Osteocyte (in vitro differentiated cells): ENCODE data around the genes LSM12, G6PC3 and TMUB2.

GRCh38 chr17:43574249-43574616 lies 28.1 kb upstream of the ETV4 start:
- PRO-cap = no peak

- PRO-cap = no peak
Measured at GRCh38 chr17:43640233-43640778, 21.4 kb downstream of the MEOX1 start.

GRCh38 chr17:43669931-43670693 lies 8.4 kb upstream of the MEOX1 start:
- PRO-cap = no peak

DNA sequence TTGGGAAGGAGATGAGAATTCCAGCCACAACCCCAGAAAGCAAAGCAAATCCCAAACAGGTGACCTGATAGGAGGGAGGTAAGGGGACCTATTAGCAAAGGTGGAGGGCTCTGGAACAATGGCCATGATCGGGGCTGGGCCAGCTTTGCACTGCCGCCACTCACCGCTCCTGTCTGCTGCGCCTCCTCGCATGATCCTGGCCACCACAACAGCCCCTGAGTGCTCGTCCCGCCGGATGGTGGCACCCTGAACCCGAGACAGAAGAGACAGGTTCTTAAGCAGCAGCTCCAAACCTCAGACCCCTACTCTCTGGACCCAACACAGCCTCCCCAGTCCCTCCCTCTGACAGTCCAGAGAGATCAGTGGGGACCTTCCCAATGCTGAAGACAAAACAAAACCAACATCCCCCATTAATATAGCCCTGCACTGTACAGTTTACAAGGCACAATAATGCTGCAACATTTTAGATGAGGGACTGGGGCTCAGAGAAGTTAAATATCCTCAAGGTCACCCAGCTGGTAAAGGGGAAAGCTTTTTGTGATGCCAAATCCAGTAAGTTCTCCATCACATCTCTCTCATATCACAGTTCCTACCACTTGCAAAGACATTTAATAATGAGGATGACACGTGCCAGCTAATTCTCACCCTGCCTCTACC lies 5.2 kb downstream of the MPP3 start:
- PRO-cap = no peak

DNA sequence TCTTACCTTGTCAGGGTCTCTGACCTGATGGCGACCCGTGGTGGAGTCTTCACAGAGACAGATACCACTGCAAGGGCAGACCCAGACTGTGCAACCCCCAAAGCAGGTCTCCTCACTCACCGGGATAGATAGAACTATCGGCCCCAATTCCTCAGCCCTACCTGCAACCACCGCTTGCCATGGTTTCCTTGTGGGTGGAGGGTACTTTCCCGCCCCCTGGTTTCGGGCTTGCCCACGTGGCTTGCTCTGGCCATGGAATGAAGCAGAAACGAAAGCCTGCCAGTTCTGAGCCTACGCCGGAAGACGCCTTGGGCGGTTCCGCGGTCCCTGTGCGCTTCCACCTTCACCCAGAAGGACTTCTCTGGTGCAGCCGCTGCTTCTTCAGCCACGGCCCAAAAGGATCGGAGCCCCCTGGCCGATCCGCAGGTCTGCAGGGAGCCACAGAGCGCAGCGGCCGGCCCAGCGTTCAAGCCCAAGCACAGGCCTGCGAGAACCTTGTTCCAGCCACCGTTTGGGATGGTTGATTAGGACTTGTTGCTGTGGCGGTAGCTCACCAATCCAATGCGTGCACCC lies 9.9 kb upstream of the MPP2 start:
- PRO-cap = no peak

GRCh38 chr17:44008355-44008897 lies 4.0 kb downstream of the NAGS start:
- PRO-cap = no peak

GRCh38 chr17:44034265-44034518 lies 19.4 kb upstream of the TMEM101 start:
- PRO-cap = no peak

DNA sequence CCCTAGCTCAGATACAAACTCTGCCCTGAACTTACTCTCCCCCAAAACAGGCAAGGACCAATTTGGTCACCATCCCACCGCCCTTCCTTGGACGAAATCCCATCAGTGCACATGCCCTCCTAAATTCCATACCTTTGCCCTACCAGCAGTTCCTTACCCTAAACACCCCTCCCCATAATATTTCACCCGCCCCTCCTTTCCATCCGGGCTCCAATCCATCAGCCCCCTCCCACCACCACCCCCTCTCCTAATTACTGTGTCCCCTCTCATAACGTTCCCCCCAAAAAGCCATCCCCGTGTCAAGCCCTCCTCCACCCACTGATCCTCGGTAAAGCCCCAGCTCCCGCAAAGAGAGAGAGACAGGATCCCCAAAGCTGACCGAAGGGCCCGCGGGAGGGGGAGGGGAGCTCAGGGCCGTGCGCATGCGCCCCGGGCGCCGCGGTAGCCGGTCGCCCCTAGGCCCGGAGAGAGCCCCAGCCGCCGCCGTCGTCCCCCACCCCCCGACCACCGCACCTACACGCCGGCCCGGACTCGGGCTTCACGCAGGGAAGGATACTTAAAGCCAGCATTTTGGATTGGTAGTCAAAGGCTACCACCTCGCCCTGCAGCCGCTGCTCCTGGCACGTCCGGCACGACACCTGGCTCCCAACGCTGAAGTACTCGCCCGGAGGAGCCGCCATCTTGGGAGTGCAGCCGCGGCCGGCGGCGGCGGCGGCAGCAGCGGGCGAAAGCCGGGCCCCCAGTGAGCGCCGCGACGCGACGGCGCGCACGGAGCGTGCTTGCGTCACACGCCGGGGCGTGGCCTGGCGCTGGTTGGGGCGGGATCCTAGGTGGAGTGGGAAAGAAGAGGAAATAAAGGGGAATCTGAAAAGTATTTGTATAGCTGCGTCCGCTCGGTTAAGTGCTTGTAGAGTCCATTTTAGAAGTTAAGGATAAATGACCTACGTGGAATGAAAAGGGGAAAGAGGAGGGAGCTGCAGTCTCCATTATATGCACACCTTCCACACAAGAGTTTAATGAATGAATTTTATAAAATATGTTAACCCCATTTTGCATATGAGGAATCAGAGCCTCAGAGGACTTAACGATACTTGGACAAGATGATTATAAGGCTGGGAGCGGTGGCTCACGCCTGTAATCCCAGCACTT lies at the start of gene LSM12:
TSS of gene LSM12 (minus strand) at position 764 of the 1,149 bp plus-strand sequence.
- PRO-cap = bidirectional peak, plus-strand start at position 874 of the sequence, minus-strand start at position 732 of the sequence

GRCh38 chr17:44070455-44071568 lies at the start of gene G6PC3:
G6PC3 (plus strand) TSS chr17:44070735.
- PRO-cap = bidirectional peak, plus-strand start at chr17:44070735, minus-strand start at chr17:44070638; unidirectional peak, minus-strand start at chr17:44071182

DNA sequence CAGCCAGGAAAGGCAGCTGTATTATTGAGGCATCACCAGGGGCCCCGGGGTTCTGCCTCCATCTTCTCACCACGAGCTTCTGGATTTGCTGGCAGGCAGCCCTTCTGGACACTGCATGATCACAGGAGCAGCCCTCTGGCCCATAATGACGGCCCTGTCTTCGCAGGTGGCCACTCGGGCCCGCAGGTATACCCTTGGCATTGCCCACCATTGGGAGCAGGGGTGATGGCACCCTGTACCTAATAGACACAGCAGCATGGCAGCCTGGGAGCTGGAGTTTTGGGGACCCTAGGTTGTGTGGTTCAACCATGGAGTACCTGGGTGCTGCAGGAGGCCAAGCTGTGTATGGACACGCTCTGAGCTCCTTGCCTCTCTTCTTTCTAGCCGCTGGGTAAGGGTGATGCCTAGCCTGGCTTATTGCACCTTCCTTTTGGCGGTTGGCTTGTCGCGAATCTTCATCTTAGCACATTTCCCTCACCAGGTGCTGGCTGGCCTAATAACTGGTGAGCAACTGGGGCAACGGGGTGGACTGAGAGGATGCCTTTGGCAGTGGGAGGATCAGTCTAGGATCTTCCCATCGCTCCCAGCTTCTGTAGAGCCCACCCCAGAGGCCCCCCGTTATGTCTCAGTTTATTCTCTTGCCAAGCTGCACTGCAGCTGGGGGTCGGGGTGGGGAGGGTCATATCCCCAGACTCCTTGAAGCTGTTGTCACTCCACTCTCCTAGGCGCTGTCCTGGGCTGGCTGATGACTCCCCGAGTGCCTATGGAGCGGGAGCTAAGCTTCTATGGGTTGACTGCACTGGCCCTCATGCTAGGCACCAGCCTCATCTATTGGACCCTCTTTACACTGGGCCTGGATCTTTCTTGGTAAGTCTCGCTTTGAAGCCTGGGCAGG lies 4.3 kb downstream of the G6PC3 start:
- PRO-cap = no peak

DNA sequence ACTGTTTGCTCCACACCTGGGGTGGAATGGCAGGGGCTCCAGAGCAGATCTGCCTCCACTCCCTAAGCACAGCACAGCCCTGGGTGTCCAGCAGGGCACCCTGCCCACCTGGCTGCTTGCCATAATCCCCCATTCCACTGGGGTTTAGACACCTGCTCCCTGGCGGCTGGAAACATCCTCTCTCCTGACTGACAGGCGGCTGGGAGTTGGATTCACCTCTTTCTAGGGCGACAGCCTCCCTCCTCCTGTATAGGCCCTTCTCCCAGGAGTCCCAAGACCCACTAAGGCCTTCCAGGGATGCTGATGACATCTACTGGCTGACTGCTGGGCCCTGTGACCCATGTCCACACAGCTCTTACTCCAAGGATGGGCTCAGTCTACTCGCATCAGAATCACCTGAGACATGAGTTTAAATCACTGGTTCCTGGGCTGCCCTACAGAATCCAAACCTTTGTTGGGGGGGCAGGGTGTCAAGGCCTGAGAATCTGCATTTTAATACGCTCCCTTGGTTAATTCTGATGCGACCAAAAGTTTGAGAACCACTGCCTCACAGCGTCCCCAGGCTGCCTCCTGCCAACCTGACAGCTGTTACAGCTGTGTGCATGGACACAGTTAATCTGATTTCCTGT lies 17.8 kb downstream of the HDAC5 start:
- PRO-cap = no peak

DNA sequence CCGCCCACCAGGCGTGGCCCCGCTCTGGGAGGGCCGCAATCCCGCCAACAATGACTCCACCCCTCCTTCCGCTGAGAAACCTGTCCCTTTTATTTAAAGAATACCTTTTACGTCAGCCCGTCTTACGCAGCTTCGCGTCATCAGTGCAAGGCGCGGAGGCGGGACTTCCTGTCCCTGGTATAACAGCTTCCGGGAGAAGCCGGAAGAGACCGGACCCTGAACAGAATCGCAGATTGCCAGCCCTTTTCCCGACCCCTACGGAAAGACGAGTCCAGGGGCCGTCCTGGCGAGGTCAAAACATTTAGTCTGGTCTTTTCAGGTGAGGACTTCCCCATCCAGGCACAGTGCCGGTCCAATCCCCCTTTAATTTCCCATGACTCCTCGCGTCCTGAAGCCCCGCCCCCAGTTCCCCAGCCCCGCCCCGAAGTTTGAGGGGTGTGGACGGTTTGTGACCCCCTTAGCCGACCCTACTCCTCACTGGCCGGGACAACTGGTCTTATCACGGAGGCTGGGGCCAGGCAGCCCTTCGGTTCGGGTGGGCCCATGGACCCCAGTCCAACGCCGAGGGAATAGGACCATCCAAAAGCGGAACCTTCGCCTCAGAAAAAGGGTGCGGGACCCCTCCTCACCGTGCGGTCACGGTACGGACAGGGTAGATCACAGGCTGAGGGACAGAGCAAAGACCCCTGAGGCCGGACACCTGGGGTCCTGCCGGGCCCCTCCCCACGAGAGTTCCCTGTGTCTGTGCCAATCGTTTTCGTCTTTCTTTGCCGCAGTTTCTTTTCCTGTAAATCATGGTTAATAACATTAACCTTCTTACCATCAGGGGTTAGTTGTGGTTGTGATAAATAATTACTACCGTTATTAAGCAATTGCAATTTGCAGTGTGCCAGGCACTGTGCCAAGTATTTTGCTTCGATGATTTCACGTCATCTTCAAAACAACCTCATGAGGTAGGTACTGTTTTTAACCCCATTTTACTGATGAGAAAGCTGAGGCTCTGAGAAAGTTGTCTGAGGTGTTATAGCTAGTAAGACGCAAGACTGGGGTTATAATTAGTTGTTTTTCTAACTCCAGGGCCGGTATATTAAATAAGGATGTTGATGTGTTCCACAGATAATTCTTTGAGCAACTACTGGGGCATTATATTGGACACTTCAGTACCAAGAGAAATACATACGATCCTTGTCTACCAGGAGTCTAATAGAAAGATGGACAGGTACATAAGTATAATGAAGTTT lies at the start of gene TMUB2:
TSS of gene TMUB2 (plus strand) at position 182 of the 1,241 bp plus-strand sequence.
- PRO-cap = bidirectional peak, plus-strand start at position 195 of the sequence, minus-strand start outside the sequence; bidirectional peak, plus-strand start at position 499 of the sequence, minus-strand start at position 390 of the sequence

GRCh38 chr17:44203188-44204326 lies 3.9 kb upstream of the ATXN7L3 start:
- PRO-cap = no peak

- PRO-cap = no peak
Measured at GRCh38 chr17:44206022-44207073, 6.7 kb upstream of the ATXN7L3 start.

DNA sequence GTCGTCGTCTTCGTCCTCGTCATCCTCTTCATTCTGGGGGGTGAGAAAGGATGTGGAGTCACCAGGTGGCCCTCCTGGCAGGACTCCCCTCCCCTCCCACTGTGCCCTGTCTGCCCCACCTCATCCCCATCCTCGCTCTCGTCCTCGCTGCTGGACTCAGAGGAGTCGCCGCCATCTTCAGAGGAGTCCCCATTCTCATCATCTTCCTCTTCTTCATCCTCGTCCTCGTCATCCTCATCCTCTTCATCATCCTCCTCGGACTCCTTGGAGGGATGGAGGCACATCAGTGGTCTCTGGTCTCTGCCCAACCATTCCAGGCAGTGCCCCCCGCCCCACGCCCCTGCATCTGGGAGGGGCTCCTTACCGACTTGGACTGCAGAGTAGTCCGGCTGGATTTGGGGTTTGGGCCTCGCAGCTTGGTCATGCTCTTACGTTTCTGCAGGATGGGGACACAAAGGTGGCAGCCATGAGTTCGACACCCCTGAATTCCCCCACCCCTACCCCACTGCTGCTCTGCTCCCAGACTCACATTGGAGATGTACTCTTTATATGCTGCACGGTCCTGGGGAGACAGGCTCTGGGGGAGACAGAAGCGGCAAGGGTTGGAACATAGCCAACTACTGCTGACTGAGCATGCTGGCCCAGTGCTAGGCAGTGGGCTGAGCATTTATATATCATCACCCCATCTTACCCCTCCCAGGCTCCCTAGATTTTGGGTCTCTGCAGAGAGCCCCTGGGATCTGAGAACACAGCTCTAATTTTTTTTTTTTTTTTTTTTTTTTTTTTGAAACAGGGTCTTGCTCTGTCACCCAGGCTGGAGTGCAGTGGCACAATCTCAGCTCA lies 7.9 kb upstream of the ATXN7L3 start:
- PRO-cap = no peak

DNA sequence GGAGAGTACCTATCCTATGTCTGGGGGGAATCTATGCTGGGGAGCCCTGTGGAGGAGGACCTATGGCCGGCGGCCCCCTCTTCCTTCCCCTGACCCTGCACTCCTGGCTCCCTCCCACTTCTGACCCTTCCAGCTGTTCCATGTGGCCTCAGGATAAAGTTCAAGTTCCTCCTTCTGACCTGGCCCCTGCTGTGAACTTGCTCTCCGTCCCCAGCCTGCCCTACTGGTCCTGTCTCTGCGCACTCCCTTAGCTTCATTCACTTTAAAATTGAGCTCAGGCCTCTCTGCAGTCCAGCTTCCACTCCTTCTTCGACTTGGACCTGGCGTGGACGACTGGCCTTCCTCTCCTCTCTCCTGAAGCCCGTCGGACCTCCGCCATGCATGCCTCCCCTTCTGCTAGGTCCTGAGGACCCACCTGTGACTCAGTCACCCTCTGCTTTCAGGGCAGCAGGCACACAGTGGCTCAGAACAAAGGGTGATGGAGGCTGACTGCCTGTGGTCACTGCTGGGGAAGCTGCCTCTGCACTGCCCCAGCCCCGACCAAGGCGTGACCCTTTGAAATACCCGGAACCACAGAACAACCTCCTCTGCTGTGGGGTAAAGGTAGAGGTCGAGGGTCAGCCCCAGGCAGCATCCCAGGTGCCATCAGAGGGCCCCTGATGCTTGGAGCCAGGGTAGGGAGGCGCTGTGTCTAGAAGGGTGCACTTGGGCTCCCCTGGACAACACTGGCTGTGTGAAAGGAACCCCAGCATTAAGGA lies 12.3 kb upstream of the SLC4A1 start:
- PRO-cap = no peak

- PRO-cap = no peak
Measured at GRCh38 chr17:44314883-44315811, 6.7 kb downstream of the RUNDC3A start.

DNA sequence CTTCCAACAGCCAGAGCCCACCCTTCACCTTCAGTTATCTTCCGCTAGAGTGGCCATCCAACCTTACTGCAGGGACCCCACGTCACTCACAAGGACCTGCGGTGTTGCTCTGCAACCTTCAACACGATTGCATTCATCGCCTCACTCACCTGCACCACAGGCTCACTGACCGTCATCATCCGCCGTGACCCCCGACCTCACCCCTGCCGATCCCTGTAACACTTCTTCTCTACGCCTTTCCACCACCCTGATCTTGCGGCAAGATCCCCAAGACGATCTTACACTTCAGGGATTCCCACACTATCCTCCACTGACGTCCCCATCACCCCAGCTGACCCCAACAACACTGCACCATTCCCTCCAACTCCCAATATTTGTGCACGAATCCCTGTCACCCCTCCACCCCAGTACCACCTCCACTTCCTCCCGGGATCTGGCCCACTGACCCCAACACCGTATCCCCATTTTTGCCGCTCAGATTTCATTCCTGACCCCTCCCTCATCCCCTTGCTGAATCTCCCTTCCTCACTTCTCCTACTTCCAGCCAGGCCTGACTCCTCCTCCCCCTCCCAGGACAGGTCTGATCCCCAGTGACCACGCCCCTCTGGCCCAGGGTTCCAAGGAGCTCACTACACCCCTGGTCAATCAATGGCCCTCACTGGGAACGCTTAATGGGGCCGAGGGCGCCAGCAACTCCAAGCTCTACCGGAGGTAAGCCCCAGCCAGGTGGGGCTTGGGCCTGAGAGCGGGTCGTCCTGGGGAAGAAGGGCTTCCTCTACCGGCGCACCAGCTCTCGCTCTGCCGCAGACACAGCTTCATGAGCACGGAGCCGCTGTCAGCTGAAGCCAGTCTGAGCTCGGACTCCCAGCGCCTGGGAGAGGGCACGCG lies 7.7 kb downstream of the RUNDC3A start:
- PRO-cap = no peak

GRCh38 chr17:44354558-44354943 lies 9.1 kb downstream of the FAM171A2 start:
- PRO-cap = no peak

DNA sequence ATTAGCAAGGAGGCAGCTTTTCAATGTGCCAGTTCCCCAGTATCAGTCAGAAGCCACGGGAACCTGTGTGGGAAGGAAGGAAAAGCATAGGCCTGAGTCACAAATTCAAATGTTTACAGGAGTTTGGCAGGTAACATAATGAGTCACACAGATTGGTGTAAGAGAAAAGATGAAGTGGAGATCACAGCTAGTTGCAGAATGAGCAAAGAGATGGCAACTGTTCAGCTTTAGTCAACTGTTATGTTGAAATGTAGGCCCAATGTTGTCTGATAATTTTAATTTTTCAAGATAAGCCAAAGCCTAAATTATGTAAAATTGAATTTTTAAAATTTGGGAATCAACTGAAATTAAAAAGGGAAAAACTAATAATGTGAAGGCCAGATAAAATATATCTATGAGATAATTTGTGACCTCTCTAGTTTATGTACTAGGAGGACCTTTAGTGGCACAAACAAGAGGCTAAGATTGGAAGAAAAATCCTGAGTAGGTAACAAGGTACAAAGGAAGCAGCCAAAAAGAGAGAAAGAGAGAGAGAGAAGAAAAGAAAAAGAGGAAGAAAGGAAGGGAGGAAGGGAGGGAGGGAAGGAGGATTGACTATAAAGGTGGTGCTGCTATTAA lies 28.3 kb upstream of the ITGA2B start:
- PRO-cap = no peak